ENCODE measurements around a stretch of chr7.

DNA sequence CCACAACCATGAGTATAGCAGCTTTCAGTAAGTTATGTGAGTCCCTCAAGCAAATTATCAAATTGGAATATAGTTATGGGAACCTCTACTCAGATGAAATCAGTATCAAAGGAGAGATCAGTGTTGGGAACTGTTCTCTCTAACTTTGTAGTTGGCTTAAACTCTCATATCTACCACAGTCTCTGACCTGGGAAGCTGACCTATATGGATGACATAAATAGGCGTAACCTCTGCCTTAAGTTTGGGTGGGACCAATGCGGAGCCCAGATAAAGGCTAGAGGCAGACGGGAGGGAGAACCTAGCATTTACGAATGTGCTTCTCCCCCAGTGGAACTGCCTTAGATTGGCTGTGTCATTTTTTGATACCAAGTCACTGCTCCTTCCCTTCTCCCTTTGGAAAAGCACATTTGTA lies 23.8 kb upstream of the LRRN3 start:
- PRO-cap, result no peak
CAGE:
- cytosol, long polyA minus RNA, result no peak
- cytosol, long polyA plus RNA, result no peak
- long polyA plus RNA, result no peak
- nucleus, long polyA minus RNA, result no peak
- nucleus, long polyA plus RNA, result no peak

DNA sequence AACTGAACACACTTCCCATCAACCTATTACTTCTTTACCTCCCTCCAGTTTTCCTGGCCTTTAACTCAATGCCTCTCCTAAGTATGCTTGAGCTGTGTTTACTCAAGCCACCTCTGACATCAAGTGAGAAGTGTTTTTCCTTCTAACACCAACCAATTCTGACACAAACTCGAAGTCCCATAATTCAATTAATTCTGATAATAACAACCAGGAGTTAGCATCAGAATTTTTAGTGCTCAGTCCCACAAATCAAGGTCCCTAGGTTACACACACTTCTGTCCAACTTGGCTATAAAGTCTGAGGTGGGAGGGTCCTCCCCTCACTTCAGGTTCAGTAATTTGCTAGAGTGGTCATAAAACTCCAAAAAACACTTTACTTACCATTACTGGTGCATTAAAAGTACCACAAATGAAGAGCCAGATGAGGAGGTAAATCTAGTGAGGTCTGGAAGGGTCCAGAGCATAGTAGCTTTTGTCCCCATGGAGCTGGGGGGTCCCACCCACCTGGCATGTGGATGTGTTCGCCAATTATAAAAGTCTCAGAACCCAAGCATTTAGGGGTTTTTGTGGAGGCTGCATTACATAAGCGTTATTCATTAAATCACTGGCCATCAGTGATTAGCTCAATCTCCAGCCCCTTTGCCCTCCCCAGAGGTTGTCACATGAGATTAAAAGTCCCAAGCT lies 169.7 kb downstream of the IMMP2L start:
- PRO-cap, result no peak
CAGE:
- cytosol, long polyA minus RNA, result no peak
- cytosol, long polyA plus RNA, result no peak
- long polyA plus RNA, result start-site peak on the minus strand centred at position 475 of the sequence, 78 bp wide, 29 and 27 reads in 2 replicates
- nucleus, long polyA minus RNA, result no peak
- nucleus, long polyA plus RNA, result no peak

DNA sequence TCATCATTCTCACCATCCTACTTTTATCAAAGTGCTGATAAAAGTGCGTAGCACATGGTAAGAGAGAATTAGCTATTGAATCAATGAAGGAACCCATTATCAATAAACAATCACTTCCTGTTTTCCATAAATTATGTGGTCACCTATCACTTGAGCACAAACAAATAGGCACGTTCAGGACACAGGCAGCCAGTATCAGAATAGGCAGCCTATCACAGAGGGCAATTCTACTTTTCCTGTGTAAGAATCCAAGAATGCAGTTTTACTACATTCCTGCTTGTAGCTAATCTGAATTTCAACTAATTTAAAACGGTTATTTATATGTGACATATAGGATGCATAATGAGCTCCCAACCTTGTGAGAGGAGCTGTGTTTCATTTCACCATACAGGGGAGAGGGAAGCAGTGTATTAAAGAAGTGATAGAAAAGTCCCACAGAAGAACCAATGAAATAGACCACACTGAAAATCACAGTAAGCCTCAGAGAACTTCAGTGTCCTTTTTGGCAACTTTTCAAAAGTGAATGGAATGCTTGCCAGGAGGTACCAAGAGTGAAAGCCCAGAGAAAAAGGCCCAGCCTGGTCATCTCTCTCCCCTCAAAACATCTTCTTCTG lies 1.5 kb downstream of the IMMP2L start:
- PRO-cap, result no peak
CAGE:
- cytosol, long polyA minus RNA, result no peak
- cytosol, long polyA plus RNA, result no peak
- long polyA plus RNA, result no peak
- nucleus, long polyA minus RNA, result no peak
- nucleus, long polyA plus RNA, result no peak

DNA sequence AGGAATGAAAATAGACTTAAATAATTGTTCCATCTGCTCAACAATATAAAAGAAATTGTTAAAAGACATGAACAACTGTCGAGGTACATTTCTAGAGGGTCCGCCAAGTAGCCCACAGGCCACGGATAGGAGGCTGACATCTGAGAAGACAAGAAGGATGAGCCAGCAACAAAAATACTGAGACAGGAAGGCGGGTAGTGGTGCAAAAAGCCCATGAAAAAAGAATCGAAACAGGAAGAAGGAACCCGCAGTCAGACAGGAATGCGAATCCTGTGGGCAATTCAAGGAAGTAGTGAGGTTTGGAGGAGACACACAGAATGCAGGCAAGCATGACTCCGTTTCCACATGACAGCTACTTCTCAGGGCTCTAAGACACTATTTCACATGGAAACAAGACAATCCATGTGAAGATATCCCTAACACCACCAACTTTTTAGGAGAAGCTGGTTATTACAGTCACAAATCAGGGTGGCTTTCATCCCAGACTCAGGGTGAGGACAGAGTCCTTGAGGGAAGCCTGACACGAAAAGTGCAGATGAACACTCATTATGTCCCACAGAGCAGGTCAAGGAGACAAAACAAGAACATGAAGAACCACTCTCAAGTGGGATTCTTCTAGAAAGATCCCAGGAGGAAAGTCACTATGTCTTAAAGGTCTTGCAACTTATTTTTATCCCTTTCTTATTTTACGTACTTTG lies 125.1 kb downstream of the DOCK4 start:
- PRO-cap, result no peak
CAGE:
- cytosol, long polyA minus RNA, result no peak
- cytosol, long polyA plus RNA, result no peak
- long polyA plus RNA, result no peak
- nucleus, long polyA minus RNA, result no peak
- nucleus, long polyA plus RNA, result no peak

GRCh38 chr7:112086802-112087208 lies 119.4 kb downstream of the DOCK4 start:
- PRO-cap, result no peak
CAGE:
- cytosol, long polyA minus RNA, result no peak
- cytosol, long polyA plus RNA, result no peak
- long polyA plus RNA, result no peak
- nucleus, long polyA minus RNA, result no peak
- nucleus, long polyA plus RNA, result no peak

- PRO-cap, result no peak
CAGE:
- cytosol, long polyA minus RNA, result no peak
- cytosol, long polyA plus RNA, result no peak
- long polyA plus RNA, result no peak
- nucleus, long polyA minus RNA, result no peak
- nucleus, long polyA plus RNA, result no peak
Measured at GRCh38 chr7:112091142-112092097, 114.8 kb downstream of the DOCK4 start.

GRCh38 chr7:112162068-112162769 lies 44.0 kb downstream of the DOCK4 start:
- PRO-cap, result bidirectional peak, plus-strand start at chr7:112162407, minus-strand start at chr7:112162300
CAGE:
- cytosol, long polyA minus RNA, result no peak
- cytosol, long polyA plus RNA, result no peak
- long polyA plus RNA, result no peak
- nucleus, long polyA minus RNA, result no peak
- nucleus, long polyA plus RNA, result no peak

GRCh38 chr7:112185784-112186328 lies 20.3 kb downstream of the DOCK4 start:
- PRO-cap, result no peak
CAGE:
- cytosol, long polyA minus RNA, result no peak
- cytosol, long polyA plus RNA, result no peak
- long polyA plus RNA, result no peak
- nucleus, long polyA minus RNA, result no peak
- nucleus, long polyA plus RNA, result no peak

- PRO-cap, result no peak
CAGE:
- cytosol, long polyA minus RNA, result no peak
- cytosol, long polyA plus RNA, result no peak
- long polyA plus RNA, result no peak
- nucleus, long polyA minus RNA, result no peak
- nucleus, long polyA plus RNA, result no peak
Measured at GRCh38 chr7:112192155-112192785, 13.9 kb downstream of the DOCK4 start.

DNA sequence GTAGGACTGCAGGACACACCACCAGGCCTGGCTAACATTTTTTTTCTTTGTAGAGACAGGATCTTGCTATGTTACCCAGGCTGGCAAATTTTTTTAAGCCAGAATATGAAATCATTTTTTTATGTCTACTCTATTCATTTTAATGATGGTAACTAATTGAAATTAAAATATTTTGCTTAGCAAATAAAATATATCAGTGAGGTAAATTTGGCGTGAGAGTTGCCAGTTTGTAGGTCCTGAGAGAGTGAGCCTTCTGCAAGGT lies 51.4 kb downstream of the ZNF277 start:
- PRO-cap, result no peak
CAGE:
- cytosol, long polyA minus RNA, result no peak
- cytosol, long polyA plus RNA, result no peak
- long polyA plus RNA, result no peak
- nucleus, long polyA minus RNA, result no peak
- nucleus, long polyA plus RNA, result no peak

DNA sequence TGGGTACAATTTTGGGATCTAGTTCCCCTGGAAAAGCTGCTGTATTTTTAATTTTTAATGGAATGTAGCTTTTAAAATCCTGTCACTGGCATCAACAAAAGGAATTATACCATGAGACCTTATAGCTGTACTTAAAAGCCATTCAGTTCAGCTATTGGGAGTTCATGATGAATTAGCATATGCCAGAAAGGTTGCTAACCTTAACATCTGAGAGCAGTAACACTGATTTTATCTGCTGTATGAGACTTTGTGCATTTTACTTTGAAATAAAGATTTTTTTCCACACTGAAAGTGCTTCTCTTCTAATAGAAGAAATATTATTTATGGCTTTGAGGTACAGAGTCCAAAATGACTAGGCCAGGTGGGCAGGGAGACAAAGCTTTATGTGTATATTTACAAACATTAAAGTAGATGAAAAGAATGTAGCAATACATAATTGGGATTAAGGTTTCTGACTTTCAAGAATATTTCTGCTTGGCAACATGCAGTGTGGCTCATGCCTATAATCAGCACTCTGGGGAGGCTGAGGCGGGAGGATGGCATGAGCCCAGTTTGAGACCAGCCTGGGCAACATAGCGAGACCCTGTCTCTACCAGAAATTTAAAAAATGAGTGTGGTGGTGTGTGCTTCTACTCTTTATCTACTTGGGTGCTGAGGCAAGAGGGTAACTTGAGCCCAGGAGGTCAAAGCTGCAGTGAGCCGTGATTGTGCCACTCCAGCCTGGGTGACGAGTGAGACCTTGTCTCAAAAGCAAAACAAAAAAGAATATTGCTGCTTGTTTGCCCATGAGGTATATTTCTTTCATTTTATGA lies 4.7 kb upstream of the LSMEM1 start:
- PRO-cap, result no peak
CAGE:
- cytosol, long polyA minus RNA, result no peak
- cytosol, long polyA plus RNA, result no peak
- long polyA plus RNA, result no peak
- nucleus, long polyA minus RNA, result no peak
- nucleus, long polyA plus RNA, result no peak

GRCh38 chr7:112484507-112485136 lies 3.8 kb downstream of the LSMEM1 start:
- PRO-cap, result bidirectional peak, plus-strand start at chr7:112484904, minus-strand start at chr7:112484754; unidirectional peak, minus-strand start at chr7:112484947
CAGE:
- cytosol, long polyA minus RNA, result no peak
- cytosol, long polyA plus RNA, result no peak
- long polyA plus RNA, result no peak
- nucleus, long polyA minus RNA, result no peak
- nucleus, long polyA plus RNA, result no peak

- PRO-cap, result no peak
CAGE:
- cytosol, long polyA minus RNA, result no peak
- cytosol, long polyA plus RNA, result no peak
- long polyA plus RNA, result no peak
- nucleus, long polyA minus RNA, result no peak
- nucleus, long polyA plus RNA, result no peak
Measured at GRCh38 chr7:114088072-114088699, 169.4 kb upstream of the PPP1R3A start.

DNA sequence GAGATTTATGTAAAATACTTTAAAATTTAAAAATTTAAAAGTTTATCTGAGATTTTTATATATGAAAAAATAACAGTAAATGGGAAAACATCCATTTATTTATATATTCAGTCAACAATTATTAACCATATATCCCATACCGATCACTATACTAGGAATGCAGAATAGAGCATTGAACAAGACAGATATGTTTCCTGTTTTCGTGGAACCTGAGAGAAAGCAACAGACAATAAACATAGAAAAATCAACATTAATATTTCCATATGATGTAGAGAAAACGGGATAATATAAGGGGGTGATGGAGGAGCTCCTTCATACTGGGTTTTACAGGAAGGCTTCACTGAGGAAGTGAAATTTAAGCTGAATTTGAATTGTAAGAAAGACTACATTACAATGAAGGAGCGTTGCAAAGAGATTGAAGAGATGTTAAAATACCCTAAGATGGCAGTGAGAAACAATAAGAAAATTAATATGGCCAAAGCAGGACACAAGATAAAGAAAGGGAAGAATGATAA lies 17.4 kb upstream of the FOXP2 start:
- PRO-cap, result no peak
CAGE:
- cytosol, long polyA minus RNA, result no peak
- cytosol, long polyA plus RNA, result no peak
- long polyA plus RNA, result no peak
- nucleus, long polyA minus RNA, result no peak
- nucleus, long polyA plus RNA, result no peak

- PRO-cap, result no peak
CAGE:
- cytosol, long polyA minus RNA, result no peak
- cytosol, long polyA plus RNA, result no peak
- long polyA plus RNA, result no peak
- nucleus, long polyA minus RNA, result no peak
- nucleus, long polyA plus RNA, result no peak
Measured at GRCh38 chr7:114661792-114662384, 247.3 kb downstream of the FOXP2 start.

DNA sequence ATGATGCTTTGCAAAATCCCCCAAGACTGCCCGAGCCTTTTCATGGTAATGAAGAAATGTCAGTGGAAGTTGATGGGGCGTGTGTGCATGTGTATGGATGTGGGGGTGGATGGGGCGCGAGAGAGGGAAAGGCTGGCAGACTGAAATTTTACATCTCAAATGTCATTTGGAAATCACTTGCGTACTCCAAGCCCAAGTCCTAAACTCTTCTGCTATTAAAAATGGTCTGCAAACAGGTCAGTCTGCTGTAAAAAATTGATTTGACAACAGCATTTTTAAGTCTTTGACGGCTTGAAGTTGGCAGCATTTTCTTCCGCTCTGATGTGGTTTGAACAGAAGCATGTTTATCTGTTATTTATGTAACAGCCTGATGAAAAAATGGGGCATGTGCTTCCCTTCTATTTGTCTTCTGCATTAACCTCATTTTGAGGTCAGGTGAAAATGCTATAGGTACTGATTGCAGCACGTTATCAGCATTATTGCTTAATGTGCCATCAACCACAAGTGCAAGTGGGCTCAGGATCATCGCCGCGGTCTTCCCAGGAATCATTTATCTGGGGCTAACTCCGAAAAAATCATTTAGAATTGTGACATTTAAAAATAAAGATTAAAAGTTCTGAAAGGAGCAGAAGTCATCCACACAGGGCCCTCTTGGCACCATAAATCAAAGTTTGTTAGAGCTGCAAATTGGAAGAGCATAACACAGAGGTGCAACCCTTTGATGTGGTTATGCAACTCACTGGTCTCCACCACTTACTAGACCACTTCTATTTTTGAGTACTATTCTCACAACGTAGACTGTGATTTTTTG lies 307.5 kb downstream of the MDFIC start:
- PRO-cap, result no peak
CAGE:
- cytosol, long polyA minus RNA, result no peak
- cytosol, long polyA plus RNA, result no peak
- long polyA plus RNA, result no peak
- nucleus, long polyA minus RNA, result no peak
- nucleus, long polyA plus RNA, result no peak

DNA sequence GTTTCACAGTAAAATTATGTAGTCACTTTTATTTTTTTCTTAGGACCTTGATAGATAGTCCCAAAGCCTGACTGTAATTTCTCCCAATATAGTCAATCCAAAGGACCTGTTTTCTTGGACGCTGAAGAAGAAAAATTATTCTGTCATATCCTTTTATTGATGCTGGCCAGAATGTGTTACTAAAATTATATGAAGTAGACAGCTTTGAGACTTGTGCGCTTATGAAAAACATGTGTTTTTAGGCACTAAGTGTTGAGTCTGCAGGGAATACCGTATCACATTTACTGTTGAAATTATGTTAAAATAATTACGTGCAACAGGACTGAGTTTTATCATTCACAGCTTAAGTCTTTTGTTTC lies 17.9 kb downstream of the TES start:
- PRO-cap, result no peak
CAGE:
- cytosol, long polyA minus RNA, result no peak
- cytosol, long polyA plus RNA, result no peak
- long polyA plus RNA, result no peak
- nucleus, long polyA minus RNA, result no peak
- nucleus, long polyA plus RNA, result no peak

DNA sequence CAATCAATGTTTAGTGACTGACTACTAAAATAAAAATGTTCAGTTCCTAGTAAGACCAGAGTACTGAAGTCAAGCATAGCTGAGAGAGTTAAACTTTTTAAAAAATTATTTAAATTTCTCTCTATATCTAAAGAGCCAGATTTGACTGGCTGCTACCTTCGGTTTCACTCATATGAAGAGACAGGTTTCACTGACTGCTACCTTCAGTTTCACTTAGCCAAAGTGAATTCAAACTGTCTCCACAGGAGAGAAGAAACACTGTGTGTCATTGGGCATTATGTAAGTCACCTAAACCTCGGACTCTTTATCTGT lies 41.7 kb upstream of the MET start:
- PRO-cap, result no peak
CAGE:
- cytosol, long polyA minus RNA, result no peak
- cytosol, long polyA plus RNA, result no peak
- long polyA plus RNA, result no peak
- nucleus, long polyA minus RNA, result no peak
- nucleus, long polyA plus RNA, result no peak

GRCh38 chr7:116772444-116772999 lies 89.9 kb upstream of the CAPZA2 start:
- PRO-cap, result no peak
CAGE:
- cytosol, long polyA minus RNA, result no peak
- cytosol, long polyA plus RNA, result no peak
- long polyA plus RNA, result no peak
- nucleus, long polyA minus RNA, result no peak
- nucleus, long polyA plus RNA, result no peak

DNA sequence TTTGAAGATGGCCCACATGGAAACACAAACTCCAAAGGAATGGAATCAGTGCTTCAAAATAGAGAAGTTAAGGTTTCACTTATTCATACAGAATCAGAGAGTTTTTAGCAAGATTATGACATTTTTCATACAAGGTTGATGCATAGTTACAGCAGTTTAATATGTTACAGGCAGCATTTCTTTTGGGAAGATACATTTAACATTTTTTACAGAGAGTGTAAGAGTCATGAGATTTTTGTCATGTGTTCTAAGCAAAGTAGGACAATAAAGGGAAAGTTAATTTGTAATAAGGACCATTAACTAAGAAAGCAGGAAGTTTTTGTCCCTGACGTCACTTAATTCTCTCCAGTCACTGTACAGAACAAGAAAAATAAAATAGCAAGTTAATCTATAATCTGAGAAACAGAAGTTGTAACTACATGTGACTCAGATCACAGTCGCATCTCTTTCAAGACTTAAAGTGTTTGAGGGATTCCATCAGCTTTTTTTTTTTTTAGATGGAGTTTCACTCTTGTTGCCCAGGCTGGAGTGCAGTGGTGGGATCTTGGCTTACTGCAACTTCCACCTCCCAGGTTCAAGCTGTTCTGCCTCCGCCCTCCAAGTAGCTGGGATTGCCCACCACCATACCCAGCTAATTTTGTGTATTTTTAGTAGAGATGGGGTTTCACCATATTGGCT lies 49.5 kb upstream of the CAPZA2 start:
- PRO-cap, result no peak
CAGE:
- cytosol, long polyA minus RNA, result no peak
- cytosol, long polyA plus RNA, result no peak
- long polyA plus RNA, result no peak
- nucleus, long polyA minus RNA, result no peak
- nucleus, long polyA plus RNA, result no peak

Measured in endothelial cell of umbilical vein (primary cell).